B cell (primary cell): ENCODE measurements around the gene C6orf118.

- PRO-cap: no peak
- CAGE, long polyA plus RNA: no peak
These were observed 10.5 kb downstream of the QKI start for GRCh38 chr6:163424770-163425609.

GRCh38 chr6:163455227-163455632, 40.7 kb downstream of the QKI start:
- PRO-cap: no peak
- CAGE, long polyA plus RNA: no peak

- PRO-cap: no peak
- CAGE, long polyA plus RNA: no peak
These were observed 51.2 kb downstream of the QKI start for GRCh38 chr6:163465665-163466096.

DNA sequence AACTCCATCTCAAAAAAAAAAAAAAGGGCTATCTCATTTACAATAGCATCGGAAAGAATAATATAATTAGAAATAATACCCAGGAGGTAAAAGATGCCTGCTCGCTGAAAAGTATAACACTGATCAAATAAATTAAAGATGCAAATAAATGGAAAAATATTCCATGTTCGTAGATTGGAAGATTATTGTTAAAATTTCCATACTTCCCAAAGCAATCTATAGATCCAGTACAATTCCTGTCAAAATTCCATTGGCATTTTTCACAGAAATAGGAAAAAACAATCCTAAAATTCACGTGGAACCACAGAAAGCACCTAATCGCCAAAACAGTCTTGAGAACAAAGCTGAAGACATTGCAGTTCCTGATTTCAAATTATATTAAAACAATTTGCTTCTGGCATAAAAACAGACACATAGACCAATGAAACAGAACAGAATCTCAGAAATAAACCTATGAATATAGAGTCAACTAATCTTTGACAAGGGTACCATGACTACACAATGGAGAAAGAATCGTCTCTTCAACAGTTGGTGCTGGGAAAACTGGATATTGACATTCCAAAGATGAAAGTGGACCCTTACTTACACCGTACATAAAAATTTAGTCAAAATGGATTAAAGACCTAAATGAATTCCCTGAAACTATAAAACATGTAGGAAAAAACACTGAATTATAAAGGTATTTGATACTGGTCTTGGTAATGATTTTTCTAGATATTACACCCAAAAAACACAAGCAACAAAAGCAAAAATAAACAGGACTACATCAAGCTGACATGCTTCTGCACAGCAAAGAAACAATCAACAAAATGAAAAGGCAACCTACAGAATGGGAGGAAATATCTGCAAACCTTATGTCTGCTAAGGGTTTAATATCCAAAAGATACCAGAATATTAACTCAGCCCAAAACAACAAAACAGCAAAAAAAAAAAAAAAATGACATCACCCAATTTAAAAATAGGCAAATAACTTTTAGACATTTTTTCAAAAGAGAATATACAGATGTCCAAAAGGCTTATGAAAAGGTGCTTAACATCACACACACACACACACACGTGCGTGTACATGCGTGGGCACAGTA, 51.9 kb downstream of the QKI start:
- PRO-cap: no peak
- CAGE, long polyA plus RNA: no peak

- PRO-cap: no peak
- CAGE, long polyA plus RNA: no peak
These were observed 99.1 kb downstream of the QKI start for GRCh38 chr6:163513354-163514331.

- PRO-cap: no peak
- CAGE, long polyA plus RNA: no peak
These were observed 102.2 kb downstream of the QKI start for GRCh38 chr6:163516761-163517132.

- PRO-cap: no peak
- CAGE, long polyA plus RNA: no peak
These were observed 159.7 kb downstream of the QKI start for GRCh38 chr6:163573913-163574829.

DNA sequence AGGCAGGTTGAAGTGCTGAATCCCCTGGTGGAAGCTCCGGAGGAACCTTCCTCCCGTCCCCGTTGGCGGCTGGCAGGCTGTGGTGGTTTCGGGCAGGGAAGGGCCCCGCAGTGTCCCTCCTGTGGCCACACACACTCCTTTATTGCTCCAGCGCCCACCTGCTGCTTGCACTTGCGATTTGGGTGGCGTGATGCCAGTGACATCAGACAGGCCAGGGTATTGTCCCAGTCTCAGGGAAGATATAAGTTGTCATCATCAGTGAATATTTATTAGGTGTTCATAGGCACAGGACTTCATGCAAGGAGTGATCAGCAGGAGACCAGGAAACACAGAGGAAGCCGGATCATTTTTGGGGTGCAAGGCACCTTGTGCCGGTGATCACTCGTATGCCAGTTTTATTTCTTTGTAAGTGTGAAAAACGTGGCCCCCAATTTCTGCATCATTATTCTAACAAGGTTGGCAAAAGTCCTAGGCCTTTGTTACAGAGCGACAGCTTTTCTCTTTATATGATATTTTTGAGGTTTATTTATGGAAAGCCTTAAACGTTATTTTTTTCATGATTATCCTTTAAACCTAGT, 530.5 kb downstream of the QKI start:
- PRO-cap: no peak
- CAGE, long polyA plus RNA: no peak

DNA sequence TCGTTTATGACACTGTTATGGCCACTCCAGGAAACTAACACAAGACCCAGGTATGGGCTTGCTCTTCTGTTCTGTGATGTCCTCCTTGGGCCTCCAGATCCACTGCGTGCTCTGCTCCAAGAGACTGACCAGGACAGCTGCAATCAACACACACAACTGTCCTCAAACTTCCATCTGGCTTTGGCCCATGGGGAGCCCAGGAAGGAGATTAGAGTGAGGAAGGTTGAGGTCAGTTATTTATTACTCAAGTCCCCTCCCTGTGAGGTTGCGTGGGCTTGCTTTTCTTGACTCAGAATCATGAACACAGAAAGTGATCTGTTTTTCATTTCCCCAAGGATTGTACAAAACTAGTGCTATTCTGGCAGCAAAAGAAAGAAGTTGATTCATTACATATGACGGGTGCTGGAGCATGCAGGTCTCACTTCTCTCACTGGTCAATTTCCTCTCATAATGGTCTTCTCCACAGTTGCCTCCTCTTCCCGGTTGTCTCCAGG, 888.5 kb downstream of the QKI start:
- PRO-cap: no peak
- CAGE, long polyA plus RNA: no peak

- PRO-cap: no peak
- CAGE, long polyA plus RNA: no peak
These were observed at the start of gene C6orf118 for GRCh38 chr6:165309056-165309849. C6orf118 (minus strand) TSS chr6:165309605.

DNA sequence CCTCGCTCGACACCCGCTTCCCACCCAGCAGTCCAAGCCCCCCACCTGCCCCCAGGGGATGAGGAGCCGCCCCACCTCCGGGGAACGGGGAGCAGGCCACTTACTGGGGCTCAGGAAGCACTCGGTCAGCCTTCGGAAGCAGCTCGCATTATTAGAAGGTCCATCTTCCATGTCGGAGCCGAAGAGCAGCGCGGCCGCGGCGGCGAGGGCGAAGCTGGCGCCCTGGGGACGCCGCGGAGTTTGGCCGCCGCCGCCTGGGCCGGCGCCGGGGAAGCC, 1.3 kb downstream of the PDE10A start:
- PRO-cap: no peak
- CAGE, long polyA plus RNA: no peak

- PRO-cap: no peak
- CAGE, long polyA plus RNA: no peak
These were observed 176.8 kb upstream of the PDE10A start for GRCh38 chr6:165839734-165840431.

DNA sequence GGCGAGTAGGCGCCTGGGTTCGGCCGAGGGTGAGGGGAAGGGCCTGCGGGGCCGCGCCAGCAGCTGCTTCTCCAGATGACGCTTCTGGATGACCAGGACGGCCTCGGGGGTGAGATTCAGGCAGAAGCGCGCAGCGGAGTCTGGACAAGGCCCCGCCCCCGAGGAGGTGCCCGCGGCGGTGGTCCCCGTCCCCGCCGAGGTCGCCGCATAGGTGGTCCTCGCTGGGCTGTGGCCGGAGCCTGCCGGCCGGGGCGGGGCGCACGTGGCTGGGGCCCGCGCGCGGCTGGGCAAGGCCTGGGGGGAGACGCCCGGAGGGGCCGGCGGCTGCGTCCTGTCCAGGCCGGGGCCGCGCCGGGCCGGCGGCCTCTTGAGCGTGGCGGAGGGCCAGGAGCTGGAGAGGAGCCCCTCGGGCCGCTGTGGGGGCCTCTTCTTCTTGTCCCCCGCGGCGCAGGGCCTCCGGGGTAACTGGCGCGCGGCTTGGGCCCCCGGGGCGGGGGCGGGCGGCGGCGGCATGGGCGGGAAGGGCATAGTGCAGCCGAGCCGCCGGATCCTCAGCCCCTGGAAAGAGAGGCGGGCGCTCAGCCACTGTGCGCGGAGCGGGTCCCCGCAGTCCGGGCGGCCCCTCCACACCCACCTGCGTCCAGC, 455 bp downstream of the PRR18 start:
- PRO-cap: no peak
- CAGE, long polyA plus RNA: no peak

DNA sequence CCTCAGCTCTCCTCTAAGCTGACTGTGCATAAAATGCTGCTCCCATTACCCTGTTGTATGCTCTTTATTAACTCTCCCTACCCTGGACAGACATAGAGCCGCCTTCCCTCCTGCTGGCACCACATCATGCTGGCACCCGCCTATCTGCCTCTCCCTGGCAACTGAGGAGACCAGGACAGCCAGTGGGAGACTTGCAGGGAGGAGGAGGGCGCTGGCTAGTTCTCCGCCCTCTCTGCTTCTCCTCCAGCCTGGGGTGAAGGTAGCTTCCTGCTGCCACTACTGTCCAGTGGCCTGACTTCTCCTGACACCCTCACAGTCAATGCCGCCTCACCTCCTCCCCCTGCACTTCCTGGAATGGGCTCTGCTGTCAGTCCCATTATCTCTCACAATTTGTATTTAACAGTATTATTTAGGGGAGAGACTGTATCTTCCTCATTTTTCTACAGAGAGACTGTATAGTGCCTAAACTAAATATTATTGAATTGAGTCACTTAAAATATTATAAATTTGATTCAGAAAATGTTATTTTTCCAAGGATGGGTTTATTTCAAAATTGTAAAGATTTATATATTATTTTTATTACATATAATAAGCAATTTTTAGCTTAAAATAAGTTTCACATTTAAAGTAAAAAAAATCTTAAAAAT, 11.1 kb upstream of the PRR18 start:
- PRO-cap: no peak
- CAGE, long polyA plus RNA: no peak

DNA sequence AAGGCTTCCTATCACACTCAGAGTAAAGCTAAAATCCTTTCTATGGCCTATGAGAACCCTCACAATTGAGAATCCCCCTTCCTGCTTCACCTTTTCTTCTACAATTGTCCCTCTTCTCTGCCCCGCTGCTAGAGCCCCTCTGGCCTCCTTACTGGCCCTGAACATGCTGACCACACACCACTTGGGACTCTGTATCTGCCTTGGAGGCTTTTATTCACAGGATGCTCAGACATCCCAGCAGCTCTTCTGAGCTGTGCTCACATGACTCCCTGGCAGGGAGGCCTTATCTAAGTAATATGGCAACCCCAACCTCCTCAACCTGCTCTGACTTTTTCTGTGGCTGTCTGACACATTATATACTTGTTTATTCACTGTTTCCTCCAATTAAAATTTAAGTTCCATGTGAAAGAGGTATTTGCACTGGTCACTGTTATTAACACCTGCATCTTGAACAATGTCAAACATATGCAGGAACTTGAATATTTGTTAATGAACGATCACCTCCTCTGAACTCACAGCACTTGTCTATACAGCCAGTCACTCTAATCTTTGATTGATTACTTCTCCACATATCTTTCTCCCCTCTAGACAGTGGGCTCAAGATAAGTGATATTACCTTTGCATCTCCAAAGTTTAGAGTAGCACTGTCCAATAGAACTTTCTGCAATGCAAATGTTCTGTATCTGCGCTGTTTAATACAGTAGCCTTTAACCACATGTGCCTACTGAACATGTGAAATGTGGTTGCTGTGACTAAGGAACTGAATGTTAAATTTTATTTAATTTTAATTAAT, 1.8 kb downstream of the SFT2D1 start:
- PRO-cap: no peak
- CAGE, long polyA plus RNA: no peak

DNA sequence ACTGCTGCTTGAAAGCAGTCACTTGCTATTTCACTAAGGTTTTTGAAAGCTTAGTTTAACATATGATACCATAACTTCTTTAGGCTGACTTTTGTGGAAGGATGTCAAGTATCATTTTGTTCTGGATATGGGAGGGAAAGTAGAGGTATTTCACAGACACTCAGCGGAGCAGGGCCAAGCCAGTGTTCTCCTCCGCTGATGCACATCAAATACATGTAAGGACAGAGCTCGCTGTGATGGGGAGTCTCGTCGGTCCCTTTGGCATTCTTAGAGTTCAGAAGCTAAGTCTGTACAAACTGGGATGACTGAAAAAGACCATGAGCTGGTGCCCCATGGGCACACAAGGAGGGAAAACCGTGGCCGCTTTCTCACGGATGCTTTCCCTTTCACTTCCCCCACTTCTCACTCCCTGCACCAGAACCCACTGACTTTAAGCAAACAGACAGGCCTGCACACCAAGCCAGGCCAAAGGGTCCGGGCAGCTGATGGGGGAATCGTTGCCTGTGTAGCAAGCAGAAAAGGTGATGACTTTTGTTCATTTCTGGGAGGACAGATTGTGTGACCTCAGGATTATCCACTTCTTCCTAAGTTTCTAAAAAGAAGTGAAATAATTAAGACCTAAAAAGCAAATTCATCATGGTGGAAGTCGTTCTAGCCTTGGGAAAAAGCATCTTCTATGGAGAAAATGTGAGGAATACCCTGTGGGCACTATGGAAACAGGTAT, 27.8 kb upstream of the MPC1 start:
- PRO-cap: no peak
- CAGE, long polyA plus RNA: no peak

DNA sequence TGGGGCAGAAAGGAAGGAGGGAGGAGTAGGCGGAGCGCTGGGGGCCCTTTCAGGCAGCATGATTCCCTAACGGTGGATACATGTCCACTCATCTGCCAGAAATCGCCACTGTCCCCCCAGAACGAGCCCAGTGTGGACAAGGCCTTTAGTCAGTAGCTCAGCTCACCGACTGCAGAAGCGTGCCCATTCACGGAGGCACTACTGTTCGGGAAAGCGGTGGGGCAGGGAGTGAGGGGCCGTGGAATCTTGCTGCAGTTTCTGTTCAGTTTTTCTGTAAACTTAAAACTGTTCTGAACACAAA, 87.8 kb upstream of the MPC1 start:
- PRO-cap: no peak
- CAGE, long polyA plus RNA: no peak

DNA sequence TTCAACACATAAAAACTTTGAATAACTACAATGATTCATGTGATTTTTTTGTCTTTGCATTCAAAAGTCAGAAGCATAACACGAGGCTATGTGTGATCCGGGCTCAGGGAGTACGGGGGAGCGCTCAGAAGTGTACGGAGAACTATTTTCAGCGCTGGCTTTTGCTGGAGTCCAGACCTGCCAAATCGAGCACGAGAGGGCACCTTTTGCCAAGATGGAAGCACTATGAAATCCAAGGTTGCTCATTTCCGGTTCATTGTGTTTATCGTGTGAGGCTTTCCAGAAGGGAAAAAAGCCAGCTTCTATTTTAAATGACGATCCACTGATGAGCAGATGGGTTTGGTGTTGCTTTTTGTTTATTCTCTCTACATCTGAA, 11.3 kb downstream of the RAMACL start:
- PRO-cap: no peak
- CAGE, long polyA plus RNA: no peak

- PRO-cap: no peak
- CAGE, long polyA plus RNA: no peak
These were observed 3.7 kb downstream of the RPS6KA2 start for GRCh38 chr6:166623225-166623809.

DNA sequence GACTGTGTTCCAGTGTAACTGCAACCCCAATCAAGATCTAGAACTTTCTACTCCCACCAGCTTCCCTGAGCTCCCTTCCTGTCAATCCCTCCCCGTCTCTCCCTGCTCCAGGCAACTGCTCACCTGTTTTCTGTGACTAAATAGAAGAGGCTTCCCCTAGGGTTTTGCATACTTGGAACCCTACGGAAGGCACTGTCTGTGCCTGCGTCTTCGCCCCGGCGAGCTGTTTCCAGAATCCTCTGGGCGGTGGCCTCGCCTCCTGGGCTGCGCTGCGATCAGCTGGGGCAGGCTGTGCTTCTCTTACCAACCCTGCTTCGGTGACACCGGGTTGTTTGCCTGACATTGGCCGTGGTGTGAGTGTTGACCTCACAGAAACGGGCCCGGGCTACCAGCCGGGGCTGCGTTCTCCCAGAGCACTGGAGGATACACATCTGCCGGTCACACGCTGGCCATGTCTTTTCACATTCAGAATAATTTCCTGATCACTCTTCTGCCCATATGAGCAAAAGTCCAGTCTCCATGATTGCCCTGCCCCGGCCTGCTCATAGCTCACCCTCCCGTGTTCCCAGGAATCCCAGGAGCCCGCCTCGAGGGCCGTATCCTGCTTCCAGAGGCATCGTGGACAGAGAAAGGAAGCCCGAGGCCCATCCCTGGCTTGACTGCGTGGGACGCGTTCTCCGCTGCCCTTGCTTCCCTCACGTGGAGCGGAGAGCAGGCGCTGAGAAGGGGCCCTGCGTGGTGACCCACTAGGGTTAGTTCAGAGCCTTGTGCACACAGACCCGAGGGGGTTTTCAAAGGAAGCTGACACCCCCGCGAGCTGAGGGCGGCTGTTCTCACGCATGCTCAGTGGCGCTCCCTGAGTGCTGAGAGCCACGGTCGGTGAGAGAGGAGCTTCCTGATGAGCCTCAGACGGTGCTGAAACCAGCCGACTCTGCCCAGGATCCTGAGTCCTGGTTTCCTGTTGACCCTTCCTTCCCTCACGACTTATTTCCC, 29.2 kb upstream of the CCR6 start:
- PRO-cap: bidirectional peak, plus-strand start at position 232 of the sequence, minus-strand start at position 113 of the sequence; bidirectional peak, plus-strand start at position 896 of the sequence, minus-strand start at position 726 of the sequence
- CAGE, long polyA plus RNA: no peak